Bronchus fibroblast of lung (primary cell): ENCODE results near the genes GPR15 and COL8A1.

- RAMPAGE, long total RNA: no peak
Measured at GRCh38 chr3:98427901-98428273, 35.1 kb upstream of the OR5K1 start.

- RAMPAGE, long total RNA: no peak
Measured at GRCh38 chr3:98531828-98532560, at the start of gene GPR15. Gene GPR15 (plus strand): TSS chr3:98531978.

DNA sequence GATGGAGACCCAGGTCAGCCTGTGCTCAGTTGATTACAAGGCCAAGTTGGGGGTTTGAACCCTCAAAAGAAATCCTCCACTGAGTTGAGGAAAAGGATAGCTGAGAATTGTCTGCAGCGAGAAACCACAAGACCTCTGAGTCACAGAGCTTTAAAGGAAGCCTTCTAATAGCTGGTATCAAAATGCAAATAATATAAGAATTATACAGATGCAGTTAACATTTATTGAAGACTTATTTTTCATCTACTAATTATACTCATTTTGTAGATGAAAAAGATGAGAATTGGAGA is 30.5 kb downstream of the GPR15 start:
- RAMPAGE, long total RNA: no peak

- RAMPAGE, long total RNA: no peak
Measured at GRCh38 chr3:98799069-98799821, 36.1 kb downstream of the ST3GAL6 start.

- RAMPAGE, long total RNA: no peak
Measured at GRCh38 chr3:98817591-98817922, 54.4 kb downstream of the ST3GAL6 start.

DNA sequence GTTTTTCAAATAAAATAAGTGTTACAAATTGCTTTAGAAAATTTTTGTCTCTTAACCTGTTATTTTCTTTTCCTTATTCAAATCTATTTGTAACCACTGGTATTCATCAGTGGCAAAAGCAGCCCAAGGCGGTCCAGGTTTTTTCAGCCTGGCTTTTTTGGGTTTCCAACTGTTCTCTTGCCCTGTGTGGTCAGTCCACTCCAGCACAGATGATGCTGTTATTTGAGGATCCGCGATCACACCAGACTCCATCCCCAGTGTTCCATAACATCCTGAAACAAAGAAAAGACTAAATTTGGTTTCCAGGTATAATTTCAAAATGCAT is 56.0 kb downstream of the ST3GAL6 start:
- RAMPAGE, long total RNA: no peak

- RAMPAGE, long total RNA: no peak
Measured at GRCh38 chr3:98839113-98839702, 62.3 kb downstream of the DCBLD2 start.

DNA sequence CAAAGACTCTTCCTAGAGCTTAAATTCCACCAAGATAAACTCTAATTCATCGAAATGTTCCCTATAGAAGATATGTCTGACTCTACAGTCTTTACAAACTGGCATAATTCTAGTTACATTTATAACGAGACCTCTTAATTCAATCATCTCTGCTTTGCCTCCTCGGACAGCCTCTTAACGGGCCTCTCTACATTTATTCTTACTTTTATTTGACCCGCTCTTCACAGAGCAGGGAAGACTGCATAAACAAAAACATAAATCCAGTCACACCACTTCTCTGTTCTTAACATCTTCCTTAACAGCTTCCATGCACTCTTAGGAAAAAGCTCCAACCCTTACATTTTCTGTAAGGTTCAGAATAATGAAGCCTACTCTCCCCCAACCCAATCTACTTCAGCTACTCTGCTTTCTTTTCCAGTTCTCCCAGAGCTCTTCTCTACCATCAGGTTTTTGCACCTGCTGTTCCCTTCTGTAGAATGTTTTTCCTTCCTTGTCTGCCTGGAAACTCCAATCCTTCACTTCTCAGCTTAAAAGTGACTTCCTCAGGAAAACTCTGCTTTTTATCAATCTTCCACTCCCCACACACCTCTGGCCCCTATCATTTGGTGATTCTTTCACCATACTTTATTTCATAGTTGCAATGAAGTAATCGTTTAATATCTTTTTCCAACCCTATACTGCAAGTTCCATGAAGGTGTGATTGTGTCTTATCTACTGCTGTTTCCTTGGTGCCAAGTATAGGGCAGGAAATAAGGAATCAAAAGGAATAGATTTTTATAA is 55.9 kb downstream of the DCBLD2 start:
- RAMPAGE, long total RNA: no peak

GRCh38 chr3:98985869-98986280 is 84.4 kb upstream of the DCBLD2 start:
- RAMPAGE, long total RNA: no peak

GRCh38 chr3:99638182-99638947 is at the start of gene COL8A1:
Gene COL8A1 (plus strand): TSS chr3:99638594.
- RAMPAGE, long total RNA: start-site peak on the plus strand at chr3:99638591-99638624, 379 and 319 reads in 2 replicates

DNA sequence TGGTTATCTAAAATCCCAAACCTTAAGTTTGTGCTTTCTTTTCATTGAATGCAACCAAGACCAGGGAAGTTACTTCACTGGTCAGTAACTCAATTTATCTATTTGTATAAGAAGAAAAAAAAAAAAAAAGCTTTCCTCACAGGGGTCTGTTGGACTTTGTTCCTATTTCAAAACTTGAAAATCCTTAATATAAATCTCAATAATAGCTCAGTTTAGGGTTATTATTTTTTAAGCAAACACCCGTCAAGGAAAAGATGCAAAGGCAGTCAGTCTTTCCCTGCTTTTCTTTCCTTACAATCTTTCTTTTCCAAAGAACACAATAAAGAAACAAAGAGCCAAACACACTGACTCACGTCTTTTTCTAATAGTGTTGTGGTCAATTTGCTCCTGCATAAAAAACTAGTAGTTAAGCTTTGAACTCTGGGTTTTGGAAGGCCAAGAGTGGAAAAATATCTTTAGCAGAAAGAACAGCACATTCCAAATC is 18.0 kb downstream of the COL8A1 start:
- RAMPAGE, long total RNA: no peak

DNA sequence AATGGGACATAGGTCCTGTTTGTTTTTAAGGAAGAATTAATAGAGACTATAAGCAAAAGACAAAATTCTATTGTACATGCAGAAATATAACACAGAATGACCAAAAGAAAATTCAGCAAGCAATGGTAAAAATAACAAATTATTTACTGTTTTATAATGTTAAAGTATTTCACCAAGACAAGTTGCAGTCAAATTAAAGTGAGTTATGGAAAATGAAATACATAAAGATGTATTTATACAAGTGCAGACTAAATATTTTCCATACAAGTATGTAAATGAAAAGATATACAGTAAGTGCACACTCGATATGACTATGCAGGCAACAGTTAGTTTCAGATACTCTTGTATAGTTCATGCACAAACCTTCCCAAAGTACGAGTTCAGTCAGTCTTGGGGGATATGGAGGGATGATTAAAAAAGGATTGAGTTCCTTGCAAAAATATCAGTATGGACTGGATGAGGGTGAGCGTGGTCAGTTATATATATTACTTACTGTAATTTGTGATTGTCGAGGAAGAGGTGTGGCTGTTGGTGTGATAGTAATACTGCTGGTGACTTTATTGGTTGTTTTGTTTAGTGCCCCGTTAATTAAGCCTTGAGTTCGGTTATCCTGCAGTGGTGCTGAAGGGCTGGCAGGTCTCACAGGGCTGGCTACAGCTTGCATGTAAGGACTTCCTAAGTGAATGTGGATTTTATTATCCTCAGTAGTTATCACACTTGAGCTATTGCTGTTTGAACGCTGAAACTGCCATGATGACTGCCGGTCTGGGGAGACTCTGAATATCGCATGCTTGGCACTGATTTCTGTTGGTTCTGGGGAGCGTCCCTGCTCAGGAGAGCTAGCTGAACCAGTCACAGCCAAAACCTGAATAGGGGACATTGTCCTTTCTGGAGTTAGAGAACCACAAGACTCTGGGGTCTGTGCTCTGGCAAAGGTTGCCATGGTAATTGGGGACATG is 30.4 kb downstream of the CMSS1 start:
- RAMPAGE, long total RNA: no peak

DNA sequence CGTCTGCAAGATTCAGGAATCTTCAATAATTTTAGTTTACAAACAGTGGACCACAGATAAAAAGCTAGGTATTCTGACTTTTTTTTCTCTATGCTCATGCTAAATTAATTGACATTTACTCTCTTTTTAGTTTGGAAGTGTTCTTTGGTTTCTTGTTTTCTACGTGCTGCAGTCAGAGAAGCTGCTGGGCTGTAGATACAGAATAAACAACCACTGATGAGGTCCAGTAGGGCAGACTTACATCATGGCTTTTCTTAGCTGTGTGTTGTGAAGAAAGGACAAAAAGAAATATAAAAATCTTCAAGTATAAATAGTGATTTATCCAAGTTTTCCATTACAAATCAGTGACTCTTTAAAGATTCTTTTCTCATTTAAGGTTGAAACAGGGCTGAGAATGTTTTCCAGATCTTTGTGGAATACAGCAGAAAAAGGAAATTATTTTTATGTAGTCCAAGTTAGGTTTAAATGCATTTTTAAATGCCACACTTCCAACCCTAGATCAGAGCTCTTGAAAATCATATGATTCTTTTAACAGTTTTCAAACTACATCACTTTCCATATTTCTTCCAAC is 122.2 kb downstream of the CMSS1 start:
- RAMPAGE, long total RNA: no peak

- RAMPAGE, long total RNA: no peak
Measured at GRCh38 chr3:99957448-99957987, 139.9 kb downstream of the CMSS1 start.

GRCh38 chr3:100108507-100109194 is 5.7 kb downstream of the FILIP1L start:
- RAMPAGE, long total RNA: no peak

- RAMPAGE, long total RNA: no peak
Measured at GRCh38 chr3:100261146-100261923, 543 bp downstream of the TBC1D23 start.

- RAMPAGE, long total RNA: no peak
Measured at GRCh38 chr3:100269671-100270377, 9.0 kb downstream of the TBC1D23 start.

DNA sequence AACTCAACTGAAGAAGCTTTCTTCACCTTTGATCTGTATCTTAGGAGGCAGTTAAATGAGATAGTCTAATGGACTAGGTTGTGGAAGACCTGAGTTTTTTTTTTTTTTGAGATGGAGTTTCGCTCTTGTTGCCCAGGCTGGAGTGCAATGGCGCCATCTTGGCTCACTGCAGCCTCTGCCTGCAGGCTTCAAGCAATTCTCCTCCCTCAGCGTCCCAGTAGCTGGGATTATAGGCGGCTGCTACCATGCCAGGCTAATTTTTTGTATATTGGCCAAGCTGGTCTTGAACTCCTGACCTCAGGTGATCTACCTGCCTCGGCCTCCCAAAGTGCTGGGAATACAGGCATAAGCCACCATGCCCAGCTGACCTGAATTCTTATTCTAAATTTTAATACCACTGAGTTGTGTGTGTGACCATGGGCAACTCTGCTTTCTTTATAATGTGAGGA is 2.1 kb downstream of the LNP1 start:
- RAMPAGE, long total RNA: no peak

DNA sequence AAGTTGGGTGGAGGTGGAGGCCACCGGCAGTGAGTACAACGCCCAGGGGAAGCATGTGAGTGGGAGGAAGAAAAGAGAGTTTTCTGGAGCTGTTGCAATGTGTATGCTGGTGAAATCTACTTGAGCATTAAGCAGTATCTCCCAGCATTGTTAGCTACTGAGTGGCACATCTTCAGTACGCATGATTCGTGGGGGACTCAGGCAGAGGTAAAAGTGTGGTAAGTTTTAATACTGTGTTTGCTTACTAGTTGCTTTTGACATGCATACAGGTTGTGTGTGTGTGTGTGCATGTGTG is 26.6 kb downstream of the TMEM45A start:
- RAMPAGE, long total RNA: no peak

- RAMPAGE, long total RNA: no peak
Measured at GRCh38 chr3:100954820-100955547, 38.2 kb downstream of the ABI3BP start.